ENCODE measurements around a stretch of chr1.

DNA sequence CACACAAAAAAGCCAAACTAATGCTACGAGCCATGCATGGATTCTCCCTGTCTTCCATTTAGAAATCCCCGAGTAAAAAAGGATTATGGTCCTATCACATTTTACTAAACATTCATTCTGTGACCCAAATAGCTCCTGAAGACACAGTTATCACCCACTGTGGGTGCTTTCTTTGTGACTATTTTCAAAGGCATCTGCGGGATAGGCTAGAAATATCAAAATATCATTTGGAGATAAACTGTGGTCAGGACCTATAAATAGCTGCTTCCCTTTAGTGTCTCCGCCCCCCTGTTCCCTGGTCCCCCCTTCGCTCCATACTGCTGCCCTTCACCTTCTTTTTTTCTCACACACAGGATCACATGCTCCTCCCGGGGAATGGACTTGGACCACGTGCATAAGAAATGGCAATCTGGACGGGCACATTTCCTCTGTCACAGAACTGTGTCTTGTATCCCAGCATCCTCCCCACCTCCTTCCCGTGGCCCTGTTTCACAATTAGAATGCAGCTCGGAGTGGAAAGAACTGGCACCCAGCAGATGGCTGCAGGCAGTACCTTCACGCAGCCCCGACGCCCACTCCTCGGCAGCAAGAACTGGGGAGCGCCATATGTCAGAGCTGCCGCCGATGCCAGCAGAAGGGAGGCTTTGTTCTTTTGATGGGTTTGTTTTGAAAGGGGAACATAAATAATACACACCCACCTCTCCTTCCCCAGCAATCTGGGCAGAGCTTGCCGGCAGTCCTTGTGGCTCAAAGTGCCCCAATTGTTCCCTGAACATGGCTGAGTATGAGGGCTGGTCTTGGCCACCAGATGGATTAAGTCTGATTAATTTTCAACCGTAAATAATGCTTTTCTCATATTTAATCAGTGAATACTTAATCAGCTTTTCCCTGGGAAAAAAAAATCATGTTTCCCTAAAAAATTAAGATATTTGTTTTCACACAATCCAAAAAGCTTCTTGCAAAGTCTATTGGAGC, 68.9 kb upstream of the SSX2IP start:
- RAMPAGE, long total RNA: no peak
- RRBS, 2 experiments: no CpG with 5 or more reads among the region's 19 CpGs
CAGE:
- cytosol, long polyA minus RNA: no peak
- cytosol, long polyA plus RNA: no peak
- long polyA plus RNA: no peak
- nucleolus, long total RNA: no peak
- nucleus, long polyA plus RNA: no peak
- nucleus, long total RNA: no peak

- RAMPAGE, long total RNA: no peak
- RRBS, 2 experiments: 100% methylated on average over 1 of the region's 4 CpGs; no CpG with 5 or more reads in 1 of the 2 experiments
CAGE:
- cytosol, long polyA minus RNA: no peak
- cytosol, long polyA plus RNA: no peak
- long polyA plus RNA: no peak
- nucleolus, long total RNA: no peak
- nucleus, long polyA plus RNA: no peak
- nucleus, long total RNA: no peak
Observed at GRCh38 chr1:84968607-84969259, 28.2 kb downstream of the MCOLN2 start.

DNA sequence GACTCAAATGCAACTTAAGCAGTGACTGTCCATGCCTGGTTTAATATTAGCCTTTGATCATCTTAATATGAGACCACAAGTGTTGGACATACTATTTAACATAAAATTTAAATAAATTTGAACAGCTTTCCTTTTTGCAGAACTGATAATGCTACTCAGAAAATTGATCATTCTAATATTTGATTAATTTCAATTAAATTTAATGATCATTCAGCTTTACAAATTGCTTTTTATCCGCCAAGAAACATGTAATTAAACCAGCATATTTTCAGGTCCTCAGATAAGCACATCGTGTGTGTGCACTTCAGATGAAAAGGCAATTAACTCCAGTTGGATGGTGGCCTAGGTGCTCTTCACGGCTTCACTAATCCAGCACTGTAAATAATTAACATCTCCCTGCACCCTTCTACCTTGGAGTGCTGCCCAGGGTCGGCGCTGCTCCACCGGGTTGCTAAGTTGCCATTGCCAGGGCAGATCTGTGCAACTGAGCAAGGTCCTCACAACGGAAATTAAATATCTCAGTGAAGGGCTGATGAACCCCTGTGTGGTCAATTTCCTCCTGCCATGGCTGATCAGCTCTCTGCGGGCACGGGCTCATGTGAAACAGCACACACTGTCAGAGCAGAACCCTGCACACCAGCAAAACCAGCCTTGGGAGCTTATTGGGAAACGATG, 63.3 kb downstream of the SYDE2 start:
- RAMPAGE, long total RNA: no peak
- RRBS, 2 experiments: no CpG with 5 or more reads among the region's 10 CpGs
CAGE:
- cytosol, long polyA minus RNA: no peak
- cytosol, long polyA plus RNA: no peak
- long polyA plus RNA: no peak
- nucleolus, long total RNA: no peak
- nucleus, long polyA plus RNA: no peak
- nucleus, long total RNA: no peak

DNA sequence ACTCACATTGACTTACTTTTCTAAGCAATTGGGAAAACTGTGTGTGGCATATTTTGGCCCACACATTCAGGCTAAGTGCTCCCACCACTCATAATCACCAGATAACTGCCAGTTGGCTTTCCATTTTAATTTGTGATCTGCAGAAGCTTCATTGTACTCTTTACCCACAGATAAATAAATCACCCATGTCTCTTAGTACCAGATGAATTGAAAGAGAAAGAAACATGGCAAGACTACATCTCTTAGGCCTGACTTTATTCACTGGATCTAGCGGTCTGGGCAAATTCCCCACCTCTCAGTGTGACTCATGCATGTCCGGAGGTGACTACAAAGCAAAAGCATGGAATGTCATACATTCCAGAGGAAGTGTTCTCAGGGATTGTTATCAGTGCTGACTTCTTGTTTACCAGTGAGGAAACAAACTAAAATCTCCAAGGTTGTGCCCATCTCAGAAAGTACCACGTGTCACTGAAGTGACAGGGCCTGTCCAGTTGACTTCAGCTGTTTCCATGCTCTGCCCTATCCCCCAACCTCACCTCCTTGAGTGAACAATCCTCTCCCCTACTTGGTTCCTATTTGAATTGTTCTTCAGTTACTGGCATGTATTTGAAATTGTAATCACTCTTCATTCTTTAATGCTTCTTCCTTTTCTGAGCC, 52.5 kb upstream of the BCL10 start:
- RAMPAGE, long total RNA: no peak
- RRBS, 2 experiments: no CpG with 5 or more reads among the region's 3 CpGs
CAGE:
- cytosol, long polyA minus RNA: no peak
- cytosol, long polyA plus RNA: no peak
- long polyA plus RNA: no peak
- nucleolus, long total RNA: no peak
- nucleus, long polyA plus RNA: no peak
- nucleus, long total RNA: no peak

- RAMPAGE, long total RNA: no peak
- RRBS, 2 experiments: no CpG with 5 or more reads among the region's 4 CpGs
CAGE:
- cytosol, long polyA minus RNA: no peak
- cytosol, long polyA plus RNA: no peak
- long polyA plus RNA: no peak
- nucleolus, long total RNA: no peak
- nucleus, long polyA plus RNA: no peak
- nucleus, long total RNA: no peak
Observed at GRCh38 chr1:85473604-85474356, 8.8 kb upstream of the DDAH1 start.

GRCh38 chr1:85525433-85526149, 55.0 kb upstream of the CCN1 start:
- RAMPAGE, long total RNA: no peak
- RRBS, 2 experiments: no CpG with 5 or more reads among the region's 3 CpGs
CAGE:
- cytosol, long polyA minus RNA: no peak
- cytosol, long polyA plus RNA: no peak
- long polyA plus RNA: no peak
- nucleolus, long total RNA: no peak
- nucleus, long polyA plus RNA: no peak
- nucleus, long total RNA: no peak

- RAMPAGE, long total RNA: no peak
- RRBS, 2 experiments: no CpG with 5 or more reads among the region's 6 CpGs
CAGE:
- cytosol, long polyA minus RNA: no peak
- cytosol, long polyA plus RNA: no peak
- long polyA plus RNA: no peak
- nucleolus, long total RNA: no peak
- nucleus, long polyA plus RNA: no peak
- nucleus, long total RNA: no peak
Observed at GRCh38 chr1:85550674-85551695, 29.6 kb upstream of the CCN1 start.

DNA sequence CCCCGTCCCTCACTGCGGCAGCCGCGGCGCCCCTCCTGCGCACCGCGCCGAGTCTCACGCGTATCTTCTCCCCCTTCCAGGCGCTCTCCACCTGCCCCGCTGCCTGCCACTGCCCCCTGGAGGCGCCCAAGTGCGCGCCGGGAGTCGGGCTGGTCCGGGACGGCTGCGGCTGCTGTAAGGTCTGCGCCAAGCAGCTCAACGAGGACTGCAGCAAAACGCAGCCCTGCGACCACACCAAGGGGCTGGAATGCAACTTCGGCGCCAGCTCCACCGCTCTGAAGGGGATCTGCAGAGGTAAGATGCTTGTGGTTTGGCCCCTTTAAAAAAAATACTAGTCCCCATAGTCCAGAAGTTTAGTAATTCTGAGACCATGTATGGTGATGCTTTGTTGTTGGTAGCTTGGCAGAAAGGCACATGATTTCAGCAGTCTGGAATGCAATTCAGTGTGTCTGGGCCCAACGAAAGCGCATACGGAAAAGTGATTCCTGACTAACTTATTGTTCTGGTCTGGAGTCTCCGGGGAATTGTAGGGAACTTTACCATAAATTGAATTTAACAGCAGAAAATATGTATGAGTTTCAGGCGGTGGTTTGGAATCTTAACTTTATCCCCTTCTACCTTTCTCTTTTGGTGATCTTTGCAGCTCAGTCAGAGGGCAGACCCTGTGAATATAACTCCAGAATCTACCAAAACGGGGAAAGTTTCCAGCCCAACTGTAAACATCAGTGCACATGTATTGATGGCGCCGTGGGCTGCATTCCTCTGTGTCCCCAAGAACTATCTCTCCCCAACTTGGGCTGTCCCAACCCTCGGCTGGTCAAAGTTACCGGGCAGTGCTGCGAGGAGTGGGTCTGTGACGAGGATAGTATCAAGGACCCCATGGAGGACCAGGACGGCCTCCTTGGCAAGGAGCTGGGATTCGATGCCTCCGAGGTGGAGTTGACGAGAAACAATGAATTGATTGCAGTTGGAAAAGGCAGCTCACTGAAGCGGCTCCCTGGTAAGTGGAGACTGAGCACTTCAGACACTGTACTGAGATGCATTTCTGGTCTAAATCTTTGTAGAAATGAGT, 1.1 kb downstream of the CCN1 start:
- RAMPAGE, long total RNA: no peak
- RRBS, 2 experiments: no CpG with 5 or more reads among the region's 45 CpGs
CAGE:
- cytosol, long polyA minus RNA: no peak
- cytosol, long polyA plus RNA: no peak
- long polyA plus RNA: no peak
- nucleolus, long total RNA: no peak
- nucleus, long polyA plus RNA: no peak
- nucleus, long total RNA: no peak

GRCh38 chr1:86749069-86750099, 45.0 kb downstream of the SH3GLB1 start:
- RAMPAGE, long total RNA: no peak
- RRBS, 2 experiments: no CpG with 5 or more reads among the region's 5 CpGs
CAGE:
- cytosol, long polyA minus RNA: no peak
- cytosol, long polyA plus RNA: no peak
- long polyA plus RNA: no peak
- nucleolus, long total RNA: no peak
- nucleus, long polyA plus RNA: no peak
- nucleus, long total RNA: no peak

DNA sequence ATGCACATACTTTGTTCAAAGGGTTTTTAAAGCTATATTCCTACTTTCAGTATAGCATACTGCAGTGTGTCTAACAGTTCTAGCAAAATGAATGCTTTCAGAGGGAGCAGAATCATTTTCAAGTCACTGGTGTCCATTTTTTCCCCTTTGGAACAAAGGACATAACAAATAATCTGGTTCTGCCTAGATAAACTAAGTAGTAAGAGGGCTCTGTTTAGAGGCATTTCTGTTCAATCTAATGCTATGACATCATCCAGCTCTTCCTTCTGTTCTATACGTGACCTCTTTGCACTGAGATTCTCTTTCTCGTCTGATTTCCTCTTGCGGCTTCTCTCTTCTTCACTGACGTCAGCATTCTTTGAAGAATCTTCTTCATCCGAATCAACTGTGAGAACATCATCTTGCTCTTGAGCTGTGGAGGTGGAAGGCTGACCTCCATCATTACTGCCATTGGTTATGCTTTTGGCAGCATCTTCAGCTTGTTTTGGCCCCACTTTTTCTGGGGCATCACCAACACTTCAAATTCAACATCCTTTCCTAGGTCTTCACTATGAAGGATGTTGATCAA, 130.3 kb downstream of the HS2ST1 start:
- RAMPAGE, long total RNA: no peak
- RRBS, 2 experiments: no CpG with 5 or more reads among the region's 5 CpGs
CAGE:
- cytosol, long polyA minus RNA: no peak
- cytosol, long polyA plus RNA: no peak
- long polyA plus RNA: no peak
- nucleolus, long total RNA: no peak
- nucleus, long polyA plus RNA: no peak
- nucleus, long total RNA: no peak

DNA sequence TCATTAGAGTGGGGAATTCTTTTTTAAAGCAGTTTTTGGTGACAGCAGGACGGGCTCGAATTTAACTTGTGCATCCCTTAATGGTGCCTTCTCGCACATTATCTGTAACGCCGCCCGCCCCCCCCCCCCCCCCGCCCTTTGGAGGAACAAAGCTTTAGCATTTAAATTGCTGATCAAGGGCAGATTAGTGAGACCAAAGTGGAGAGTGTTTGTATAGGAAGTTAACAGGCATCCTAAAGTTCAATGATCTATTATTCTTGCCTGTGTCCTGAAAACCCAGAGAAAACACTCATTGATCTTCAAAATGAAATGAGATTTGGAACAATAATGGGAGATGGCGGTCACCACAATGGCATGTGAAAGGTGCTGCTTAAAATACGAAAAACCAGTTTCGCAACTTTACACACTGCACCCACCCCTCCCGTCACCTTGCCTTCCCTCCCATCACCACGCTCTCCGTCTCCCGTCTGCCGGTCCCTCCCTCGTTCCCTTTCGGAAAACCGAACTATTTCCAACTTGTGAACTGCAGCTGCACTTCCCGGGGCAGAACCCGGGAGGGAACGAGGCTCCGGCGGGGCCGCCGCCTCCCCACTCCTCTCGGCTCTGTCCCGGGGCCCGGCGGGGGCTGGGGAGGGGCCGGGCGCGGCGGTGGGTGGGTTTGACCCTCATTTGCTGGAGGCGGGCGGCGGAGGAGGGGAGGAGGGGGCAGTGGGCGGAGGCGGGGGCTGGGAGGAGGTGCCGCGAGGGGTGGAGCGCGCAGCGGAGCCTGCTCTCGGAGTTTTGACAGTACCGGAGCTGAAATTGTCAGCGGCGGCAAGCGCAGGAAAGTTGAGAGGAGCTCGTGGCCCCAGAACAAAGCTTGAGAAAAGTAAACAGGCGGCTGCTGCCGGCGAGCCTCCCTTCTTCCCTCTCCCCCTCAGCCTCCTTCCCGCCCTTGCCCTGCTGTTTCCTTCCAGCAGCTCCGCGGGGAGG, 2.6 kb downstream of the LMO4 start:
- RAMPAGE, long total RNA: no peak
- RRBS, 2 experiments: 1 to 4% methylated on average over 16 to 19 of the region's 55 CpGs
CAGE:
- cytosol, long polyA minus RNA: start-site peak on the plus strand centred at position 789 of the sequence, 7 bp wide, 25 reads
- cytosol, long polyA plus RNA: start-site peak on the plus strand centred at position 764 of the sequence, 87 bp wide, 741 and 649 reads in 2 replicates
- long polyA plus RNA: start-site peak on the plus strand centred at position 778 of the sequence, 42 bp wide, 329 and 321 reads in 2 replicates
- nucleolus, long total RNA: no peak
- nucleus, long polyA plus RNA: start-site peak on the plus strand centred at position 764 of the sequence, 87 bp wide, 461 and 412 reads in 2 replicates
- nucleus, long total RNA: no peak

DNA sequence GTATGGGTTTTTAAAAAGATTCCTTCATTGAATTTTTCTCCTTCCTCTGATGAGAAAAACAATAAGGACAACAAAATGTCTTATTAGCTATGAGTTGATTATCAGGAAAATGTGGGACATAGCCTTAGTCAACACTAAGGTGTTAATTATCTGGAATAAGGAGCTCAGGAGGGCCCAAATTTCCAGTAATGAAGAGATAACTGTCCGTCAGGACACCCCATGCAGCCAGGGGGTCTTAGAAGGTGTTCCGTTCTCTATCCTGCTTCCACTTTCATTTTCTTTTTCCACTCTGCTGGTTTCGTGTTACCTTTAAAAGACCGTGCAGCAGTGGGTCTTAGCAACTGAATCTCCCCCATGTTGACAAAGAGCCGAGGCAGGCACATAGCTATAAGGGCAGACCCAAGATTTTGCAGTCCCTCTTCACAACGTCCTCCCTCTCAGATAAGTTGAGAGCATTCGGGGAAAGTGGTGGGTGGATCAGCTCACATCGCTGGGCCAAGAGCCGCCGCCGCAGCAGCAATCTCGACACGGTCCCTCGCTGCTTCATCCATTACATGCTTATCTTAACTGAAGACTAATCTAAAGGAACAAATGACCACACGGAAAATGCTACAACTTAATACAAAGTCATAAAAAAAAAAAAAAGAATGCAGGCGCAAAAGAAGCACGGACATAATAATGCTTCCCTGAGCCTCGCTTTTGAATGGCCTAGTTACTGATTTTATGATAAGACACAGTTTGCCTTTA, 355.5 kb downstream of the LMO4 start:
- RAMPAGE, long total RNA: no peak
- RRBS, 2 experiments: no CpG with 5 or more reads among the region's 18 CpGs
CAGE:
- cytosol, long polyA minus RNA: no peak
- cytosol, long polyA plus RNA: no peak
- long polyA plus RNA: no peak
- nucleolus, long total RNA: no peak
- nucleus, long polyA plus RNA: no peak
- nucleus, long total RNA: no peak

DNA sequence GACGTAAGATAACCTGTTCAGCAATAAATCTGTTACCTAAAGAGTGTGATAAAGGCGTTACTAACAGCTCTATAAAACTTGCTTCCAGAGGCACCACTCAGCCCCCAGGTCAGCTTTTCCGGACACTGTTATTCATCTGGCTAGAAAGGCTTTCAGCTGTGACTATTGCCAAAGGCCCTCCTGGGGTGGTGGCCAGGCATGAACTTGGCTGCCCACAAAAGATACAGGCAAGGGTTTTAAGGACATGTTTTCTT, 639.4 kb downstream of the LMO4 start:
- RAMPAGE, long total RNA: no peak
- RRBS, 2 experiments: no CpG with 5 or more reads among the region's 3 CpGs
CAGE:
- cytosol, long polyA minus RNA: no peak
- cytosol, long polyA plus RNA: no peak
- long polyA plus RNA: no peak
- nucleolus, long total RNA: no peak
- nucleus, long polyA plus RNA: no peak
- nucleus, long total RNA: no peak

GRCh38 chr1:88837669-88837936, 53.8 kb downstream of the GTF2B start:
- RAMPAGE, long total RNA: no peak
- RRBS, 2 experiments: no CpG with 5 or more reads among the region's 3 CpGs
CAGE:
- cytosol, long polyA minus RNA: no peak
- cytosol, long polyA plus RNA: no peak
- long polyA plus RNA: no peak
- nucleolus, long total RNA: no peak
- nucleus, long polyA plus RNA: no peak
- nucleus, long total RNA: no peak

GRCh38 chr1:89005138-89006248, 13.1 kb upstream of the KYAT3 start:
- RAMPAGE, long total RNA: no peak
- RRBS, 2 experiments: no CpG with 5 or more reads among the region's 10 CpGs
CAGE:
- cytosol, long polyA minus RNA: no peak
- cytosol, long polyA plus RNA: no peak
- long polyA plus RNA: no peak
- nucleolus, long total RNA: no peak
- nucleus, long polyA plus RNA: no peak
- nucleus, long total RNA: no peak

- RAMPAGE, long total RNA: no peak
- RRBS, 2 experiments: no CpG with 5 or more reads among the region's 1 CpG
CAGE:
- cytosol, long polyA minus RNA: no peak
- cytosol, long polyA plus RNA: no peak
- long polyA plus RNA: no peak
- nucleolus, long total RNA: no peak
- nucleus, long polyA plus RNA: no peak
- nucleus, long total RNA: no peak
Observed at GRCh38 chr1:89009210-89009955, 13.3 kb downstream of the GBP3 start.

DNA sequence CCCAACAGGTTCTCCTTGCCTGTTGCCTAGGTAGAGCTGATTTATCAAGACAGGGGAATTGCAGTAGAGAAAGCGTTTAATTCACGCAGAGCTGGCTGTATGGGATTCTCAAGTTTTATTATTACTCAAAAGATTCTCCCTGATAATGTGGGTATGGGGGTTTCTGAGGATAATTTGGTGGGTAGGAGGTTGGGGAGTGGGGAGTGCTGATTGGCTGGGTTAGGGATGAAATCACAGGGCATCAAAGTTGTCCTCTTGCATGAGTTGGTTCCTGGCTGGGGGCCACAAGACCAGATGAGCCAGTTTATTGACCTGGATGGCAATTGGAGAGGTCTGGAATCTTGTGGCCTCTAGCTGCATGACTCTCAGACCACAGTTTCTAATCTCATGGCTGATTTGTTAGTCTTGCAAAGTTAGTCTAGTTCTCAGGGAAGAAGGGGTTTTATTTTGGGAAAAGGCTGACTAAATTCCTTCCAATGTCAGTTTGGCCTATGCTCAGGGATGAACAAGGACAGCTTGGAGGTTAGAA, 3.2 kb upstream of the GBP1 start:
- RAMPAGE, long total RNA: no peak
- RRBS, 2 experiments: no CpG with 5 or more reads among the region's 2 CpGs
CAGE:
- cytosol, long polyA minus RNA: no peak
- cytosol, long polyA plus RNA: no peak
- long polyA plus RNA: no peak
- nucleolus, long total RNA: no peak
- nucleus, long polyA plus RNA: no peak
- nucleus, long total RNA: no peak

- RAMPAGE, long total RNA: no peak
- RRBS, 2 experiments: no CpG with 5 or more reads among the region's 3 CpGs
CAGE:
- cytosol, long polyA minus RNA: no peak
- cytosol, long polyA plus RNA: no peak
- long polyA plus RNA: no peak
- nucleolus, long total RNA: no peak
- nucleus, long polyA plus RNA: no peak
- nucleus, long total RNA: no peak
Observed at GRCh38 chr1:89100451-89100771, 25.5 kb downstream of the GBP2 start.

DNA sequence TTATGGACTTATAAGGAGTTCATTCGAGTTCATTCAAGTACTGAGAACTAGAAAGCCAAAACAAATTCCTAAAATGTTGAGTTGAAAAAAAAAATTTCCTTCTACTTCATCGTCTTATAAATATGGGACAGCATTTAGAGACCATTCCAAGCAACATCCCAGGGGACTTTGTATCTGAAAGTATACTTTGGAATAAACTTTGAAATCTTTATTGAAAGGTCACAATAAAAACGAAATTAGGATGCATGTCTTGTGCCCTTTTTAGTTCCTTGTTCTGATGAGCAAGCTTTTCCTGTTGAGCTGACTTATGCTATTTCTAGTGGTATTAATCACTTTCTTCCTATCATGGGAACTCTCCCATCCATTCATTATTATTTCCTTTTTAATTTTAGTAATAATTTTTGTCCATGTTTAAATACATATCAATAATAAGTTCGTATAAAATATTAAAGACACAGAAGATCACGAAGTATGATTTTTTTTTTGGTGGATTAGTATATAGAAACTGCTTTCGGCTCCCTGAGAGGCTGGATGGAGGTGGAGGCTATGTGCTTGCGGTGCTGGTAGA, 4.0 kb upstream of the GBP2 start:
- RAMPAGE, long total RNA: no peak
- RRBS, 2 experiments: no CpG with 5 or more reads among the region's 7 CpGs
CAGE:
- cytosol, long polyA minus RNA: no peak
- cytosol, long polyA plus RNA: no peak
- long polyA plus RNA: no peak
- nucleolus, long total RNA: no peak
- nucleus, long polyA plus RNA: no peak
- nucleus, long total RNA: no peak